Measurements from ENCODE around the genes EAPP and PRORP.

- PRO-cap: no peak
- RRBS, 2 experiments: no CpG with 5 or more reads among the region's 3 CpGs
These were observed 69.2 kb upstream of the EGLN3 start for GRCh38 chr14:34020077-34020495.

DNA sequence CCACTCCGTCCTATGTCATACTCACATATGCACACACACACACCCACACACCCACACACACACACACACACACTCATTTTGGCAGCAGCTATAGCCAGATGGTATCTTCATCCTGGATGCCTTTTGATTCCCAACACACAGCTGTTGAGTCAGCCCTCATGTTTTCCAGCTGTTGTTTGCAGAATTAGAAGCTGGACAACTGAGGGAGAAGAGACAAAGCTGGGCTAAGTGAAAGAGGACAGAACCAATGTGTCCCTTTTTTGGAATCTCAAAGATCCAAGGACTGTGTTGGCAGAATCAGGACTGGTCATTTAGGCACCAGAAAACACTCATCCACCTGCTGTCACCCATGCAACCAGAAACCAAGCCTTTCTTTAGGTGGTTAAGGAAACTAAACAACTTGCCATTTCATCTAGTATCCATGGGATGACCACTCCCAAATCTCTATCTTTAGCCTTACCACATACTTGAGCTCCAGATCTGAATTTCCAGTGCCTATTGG lies 80.1 kb upstream of the EGLN3 start:
- PRO-cap: no peak
- RRBS, 2 experiments: no CpG with 5 or more reads among the region's 1 CpG

DNA sequence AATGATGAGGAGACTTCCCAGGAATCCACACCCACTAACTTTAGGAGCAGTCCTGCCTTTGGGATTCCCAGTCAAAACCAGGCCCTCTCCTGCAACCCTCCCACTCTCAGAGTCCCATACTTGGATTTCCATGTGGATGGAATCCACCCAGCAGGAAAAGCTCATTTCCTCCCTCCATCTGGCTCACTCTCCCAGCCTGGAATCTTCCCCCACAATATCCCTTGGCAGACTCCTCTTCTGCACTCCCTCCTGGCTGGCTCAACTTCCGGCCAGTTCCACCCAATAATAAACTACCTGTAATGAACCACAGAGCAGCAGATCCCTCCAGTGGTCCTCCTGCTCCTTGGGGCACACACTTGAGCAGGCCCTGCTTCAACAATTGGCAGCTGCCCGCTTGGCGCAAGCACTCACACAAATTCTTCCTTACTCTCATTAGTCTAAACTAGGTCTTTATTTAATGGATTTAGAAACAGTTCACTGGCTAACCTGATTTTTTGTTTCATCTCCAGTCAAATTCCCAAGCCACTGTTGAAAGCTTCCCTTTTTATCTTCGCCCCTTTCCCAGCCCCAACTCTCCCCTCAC lies 102.9 kb upstream of the EGLN3 start:
- PRO-cap: no peak
- RRBS, 2 experiments: no CpG with 5 or more reads among the region's 4 CpGs

DNA sequence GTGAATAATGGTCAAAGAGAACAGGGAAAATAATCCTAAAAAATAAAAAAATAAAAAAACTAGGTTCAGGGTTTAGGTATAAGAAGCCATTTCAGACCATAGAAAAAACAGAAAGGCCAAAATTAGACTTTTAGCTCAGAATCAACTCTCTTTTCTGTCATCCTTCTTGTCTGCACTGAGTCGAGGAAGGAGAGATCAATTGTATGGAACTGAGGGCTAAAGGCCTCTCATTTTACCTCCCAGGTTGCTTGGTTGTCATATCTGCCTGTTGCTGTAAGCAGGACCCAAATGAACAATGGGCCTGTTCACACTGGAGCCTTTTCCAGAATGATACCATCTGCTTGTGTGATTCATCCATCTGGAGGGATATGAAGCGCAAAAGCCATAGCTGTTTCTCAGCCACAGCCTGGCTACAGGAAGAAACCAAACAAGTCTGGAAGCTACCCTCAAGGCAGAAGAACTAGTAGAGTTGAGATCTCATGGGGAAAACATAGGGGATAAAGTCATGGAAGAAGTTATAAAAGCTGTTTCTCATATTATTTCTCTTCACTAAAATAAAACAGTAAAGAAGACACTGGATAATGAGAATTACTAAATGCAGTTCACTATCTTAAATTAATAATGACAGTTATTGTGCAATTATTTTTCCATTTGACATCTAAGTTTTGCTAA lies 106.5 kb downstream of the SPTSSA start:
- PRO-cap: no peak
- RRBS, 2 experiments: no CpG with 5 or more reads among the region's 2 CpGs

GRCh38 chr14:34538696-34538990 lies 858 bp downstream of the EAPP start:
- PRO-cap: no peak
- RRBS, 2 experiments: no CpG with 5 or more reads among the region's 2 CpGs

- PRO-cap: bidirectional peak, plus-strand start at chr14:34539875, minus-strand start at chr14:34539666
- RRBS, 2 experiments: 4% methylated on average over 7 of the region's 74 CpGs; no CpG with 5 or more reads in 1 of the 2 experiments
These were observed at the start of gene EAPP for GRCh38 chr14:34538991-34540188. Gene EAPP, minus strand, starts transcription at chr14:34539701.

DNA sequence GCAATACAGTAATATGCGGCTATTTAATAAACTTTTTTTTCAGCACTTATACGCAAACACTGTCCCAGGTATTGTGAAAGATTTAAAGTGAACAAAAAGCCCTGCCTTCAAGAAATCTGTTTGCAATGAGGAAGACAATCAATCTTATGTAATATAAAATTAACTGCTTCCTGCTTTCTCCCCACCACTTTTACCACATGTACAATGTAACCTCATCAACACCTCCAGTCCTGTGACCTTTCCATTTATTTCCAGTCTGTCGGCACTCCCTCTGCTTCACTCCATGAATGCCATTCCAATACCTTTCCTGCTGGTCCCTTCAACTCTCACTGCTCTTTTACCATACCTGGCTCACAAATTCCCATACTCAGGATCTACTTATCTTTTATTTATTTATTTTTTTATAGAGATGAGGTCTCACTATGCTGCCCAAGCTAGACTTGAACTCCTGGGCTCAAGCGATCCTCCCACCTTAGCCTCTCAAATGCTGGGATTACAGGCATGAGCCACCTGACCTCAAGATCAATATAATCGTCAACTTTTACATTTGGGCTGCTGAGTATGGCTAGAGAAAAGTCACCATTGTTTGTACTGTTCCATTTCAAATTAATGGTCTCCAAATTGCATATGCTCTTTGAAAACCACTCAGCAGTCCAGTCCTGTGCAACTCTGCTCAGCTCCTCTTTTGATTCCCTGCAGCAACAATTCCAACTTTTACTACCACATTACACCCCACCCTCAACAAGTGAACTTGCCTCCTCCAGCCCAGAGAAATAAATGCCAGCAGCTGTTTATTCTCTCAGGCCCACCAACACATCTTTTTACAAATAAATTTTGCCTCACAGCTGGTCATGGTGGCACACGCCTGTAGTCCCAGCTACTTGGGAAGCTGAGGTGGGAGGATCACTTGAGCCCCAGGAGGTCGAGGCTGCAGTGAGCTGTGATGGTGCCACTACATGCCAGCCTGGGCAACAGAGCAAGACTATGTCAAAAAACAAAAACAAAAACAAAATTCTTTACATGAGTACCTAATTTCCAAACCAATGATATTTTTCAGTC lies 10.1 kb downstream of the SNX6 start:
- PRO-cap: no peak
- RRBS, 2 experiments: no CpG with 5 or more reads among the region's 7 CpGs

- PRO-cap: no peak
- RRBS, 2 experiments: no CpG with 5 or more reads among the region's 3 CpGs
These were observed 25.8 kb downstream of the CFL2 start for GRCh38 chr14:34688407-34689174.

DNA sequence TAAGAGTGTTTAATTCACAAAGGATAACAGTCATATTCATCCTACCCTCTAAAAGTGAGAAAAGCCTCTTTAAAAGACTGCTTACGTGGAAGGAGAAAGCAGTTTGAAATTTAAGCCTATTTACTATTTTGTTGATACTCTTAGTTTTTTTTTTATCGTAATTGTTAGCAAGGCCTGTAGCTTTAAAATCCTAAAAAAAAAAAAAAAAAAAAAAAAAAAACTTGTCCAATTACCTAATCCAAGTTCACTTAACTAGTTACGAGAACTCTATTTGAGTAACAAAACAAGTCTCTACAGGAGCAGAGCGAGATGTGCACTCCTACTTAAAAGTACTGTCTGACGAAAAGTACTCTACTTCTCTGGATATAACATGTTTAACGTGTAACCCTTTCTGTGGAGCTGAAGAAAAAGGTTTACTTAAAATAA lies 2.4 kb downstream of the BAZ1A start:
- PRO-cap: no peak
- RRBS, 2 experiments: no CpG with 5 or more reads among the region's 6 CpGs

- PRO-cap: no peak
- RRBS, 2 experiments: no CpG with 5 or more reads among the region's 3 CpGs
These were observed 52.0 kb upstream of the SRP54 start for GRCh38 chr14:34930825-34931110.

DNA sequence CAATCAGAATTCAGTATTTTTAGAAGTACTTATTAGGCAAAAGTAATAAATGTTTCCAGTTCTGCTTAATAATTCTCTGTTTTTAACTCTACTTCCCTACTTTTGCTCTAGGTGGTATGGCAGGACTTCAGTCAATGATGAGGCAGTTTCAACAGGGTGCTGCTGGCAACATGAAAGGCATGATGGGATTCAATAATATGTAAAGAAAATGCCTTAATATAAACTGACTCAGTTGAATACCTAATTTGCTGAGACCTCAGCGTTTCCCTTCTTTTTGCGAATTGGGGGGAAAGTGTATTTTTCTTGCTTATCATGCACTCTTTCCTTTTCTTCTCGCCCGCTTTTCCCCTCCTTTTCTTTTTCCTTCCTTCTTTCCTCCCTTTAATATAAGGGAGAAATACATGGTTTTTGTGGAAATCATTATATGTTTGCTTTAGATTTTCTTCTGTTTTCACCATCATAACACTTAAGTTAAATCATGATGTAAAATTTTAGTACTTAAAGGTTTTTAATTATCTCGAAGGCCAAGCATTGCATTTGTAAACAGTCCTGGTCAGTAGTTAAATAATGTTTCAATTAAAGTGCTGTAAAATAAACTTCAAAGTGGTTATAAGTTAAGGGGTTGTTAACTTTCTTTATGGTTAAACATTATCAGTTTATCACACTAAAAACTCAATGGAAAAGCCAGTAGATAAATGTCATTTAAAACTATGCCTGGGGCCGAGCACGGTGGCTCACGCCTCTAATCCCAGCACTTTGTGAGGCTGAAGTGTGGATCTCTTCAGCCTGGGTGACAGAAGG lies 16.9 kb upstream of the FAM177A1 start:
- PRO-cap: no peak
- RRBS, 2 experiments: no CpG with 5 or more reads among the region's 8 CpGs

DNA sequence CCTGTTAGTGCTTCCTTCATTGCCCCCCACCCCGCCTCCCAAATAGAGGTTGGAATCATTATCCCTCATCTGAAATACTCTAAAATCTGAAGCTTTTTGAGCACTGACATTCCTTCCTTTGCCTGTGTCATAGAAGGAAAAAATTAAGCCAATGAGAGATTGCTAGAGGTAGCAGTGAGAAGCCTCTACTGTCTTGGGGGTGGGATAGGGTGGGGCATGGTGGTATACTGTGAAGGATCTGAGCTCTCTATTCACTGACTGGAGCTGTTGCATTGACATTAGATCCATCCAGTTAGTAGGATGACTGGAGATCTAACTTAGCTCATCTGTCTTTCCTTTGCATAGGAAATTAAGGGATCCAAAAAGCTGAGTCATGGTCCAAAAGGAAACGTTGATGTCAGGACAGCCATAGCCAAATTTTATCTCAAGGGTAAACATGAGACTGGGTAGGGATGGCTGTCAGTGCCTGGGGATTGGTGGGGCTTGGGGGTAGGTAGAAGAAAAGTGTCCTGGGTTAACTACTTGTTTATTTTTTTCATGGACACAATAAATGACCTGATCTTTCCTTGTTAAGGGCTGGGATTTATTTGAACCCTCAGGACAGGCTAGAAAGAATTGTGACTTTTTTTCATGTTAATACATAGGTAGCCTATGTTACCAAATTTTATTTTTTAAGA lies 4.5 kb downstream of the FAM177A1 start:
- PRO-cap: no peak
- RRBS, 2 experiments: no CpG with 5 or more reads among the region's 2 CpGs

DNA sequence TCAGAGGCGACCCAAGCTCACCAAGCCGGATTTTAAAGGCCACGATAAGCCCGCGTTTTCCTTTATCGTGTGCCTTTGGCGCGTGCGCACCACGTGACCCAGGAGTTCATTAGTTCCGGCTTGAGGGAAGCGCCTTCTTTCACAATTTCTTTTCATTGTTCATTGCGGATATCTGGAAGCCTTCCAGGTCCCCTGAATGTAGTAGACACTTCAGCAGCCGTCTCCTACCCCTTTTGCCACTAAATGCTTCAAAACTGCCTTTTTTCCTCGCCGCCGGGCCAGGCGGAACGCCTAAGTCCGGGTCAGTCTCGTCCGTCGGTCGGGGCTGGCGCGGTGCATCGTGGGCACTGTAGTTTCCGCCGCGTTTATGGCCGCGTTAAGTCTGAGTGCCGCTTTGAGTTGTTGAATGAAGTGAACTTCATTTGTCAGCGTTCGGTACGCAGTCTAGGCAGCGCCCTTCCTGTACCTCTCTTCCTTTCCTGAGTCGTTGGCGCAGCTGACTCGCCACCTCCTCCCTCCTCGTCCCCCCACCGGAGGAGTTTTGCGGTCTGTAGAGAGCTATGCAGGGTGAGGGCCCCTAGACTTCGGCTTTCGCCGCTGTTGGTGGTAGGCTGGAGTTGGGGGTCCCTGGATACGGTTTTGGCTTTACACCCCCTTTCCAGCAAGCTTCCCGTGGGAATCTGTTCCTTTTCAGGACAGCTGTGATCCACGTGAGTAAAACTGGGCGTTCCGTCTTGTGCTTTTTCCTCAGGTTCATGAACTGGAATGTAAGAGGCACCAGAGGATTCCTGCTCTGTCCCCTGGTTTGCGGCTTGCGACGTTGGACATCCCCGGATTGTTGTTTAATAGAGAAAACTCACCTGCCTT lies at the start of gene PRORP:
Gene PRORP (plus strand): TSS at position 352 of the 867 bp plus-strand sequence.
- PRO-cap: bidirectional peak, plus-strand start at position 352 of the sequence, minus-strand start at position 34 of the sequence
- RRBS, 2 experiments: 2% methylated on average over 7 of the region's 55 CpGs

DNA sequence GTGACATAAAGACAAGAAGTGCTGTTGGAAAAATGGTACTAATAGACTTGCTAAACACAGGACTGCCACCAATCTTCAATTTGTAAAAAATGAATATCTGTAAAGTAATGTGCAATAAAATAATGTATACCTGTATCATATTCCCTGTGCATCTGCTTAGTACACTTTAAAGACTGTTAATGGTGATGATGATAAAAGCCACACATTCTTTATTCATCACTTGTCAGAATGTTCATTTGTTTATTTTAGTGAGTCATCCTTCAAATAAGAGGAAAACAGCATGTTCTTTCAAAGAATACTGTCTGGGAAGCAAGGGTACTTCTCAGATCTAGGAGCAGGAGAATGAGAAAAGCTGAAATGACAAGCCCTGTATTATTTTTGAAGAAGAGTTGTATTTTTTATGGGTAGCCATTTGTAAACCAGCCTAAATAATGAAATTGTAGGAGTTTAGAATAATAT lies 78.3 kb upstream of the PSMA6 start:
- PRO-cap: no peak

GRCh38 chr14:35343769-35344243 lies 51.6 kb downstream of the PSMA6 start:
- PRO-cap: no peak
- RRBS, 2 experiments: no CpG with 5 or more reads among the region's 9 CpGs

DNA sequence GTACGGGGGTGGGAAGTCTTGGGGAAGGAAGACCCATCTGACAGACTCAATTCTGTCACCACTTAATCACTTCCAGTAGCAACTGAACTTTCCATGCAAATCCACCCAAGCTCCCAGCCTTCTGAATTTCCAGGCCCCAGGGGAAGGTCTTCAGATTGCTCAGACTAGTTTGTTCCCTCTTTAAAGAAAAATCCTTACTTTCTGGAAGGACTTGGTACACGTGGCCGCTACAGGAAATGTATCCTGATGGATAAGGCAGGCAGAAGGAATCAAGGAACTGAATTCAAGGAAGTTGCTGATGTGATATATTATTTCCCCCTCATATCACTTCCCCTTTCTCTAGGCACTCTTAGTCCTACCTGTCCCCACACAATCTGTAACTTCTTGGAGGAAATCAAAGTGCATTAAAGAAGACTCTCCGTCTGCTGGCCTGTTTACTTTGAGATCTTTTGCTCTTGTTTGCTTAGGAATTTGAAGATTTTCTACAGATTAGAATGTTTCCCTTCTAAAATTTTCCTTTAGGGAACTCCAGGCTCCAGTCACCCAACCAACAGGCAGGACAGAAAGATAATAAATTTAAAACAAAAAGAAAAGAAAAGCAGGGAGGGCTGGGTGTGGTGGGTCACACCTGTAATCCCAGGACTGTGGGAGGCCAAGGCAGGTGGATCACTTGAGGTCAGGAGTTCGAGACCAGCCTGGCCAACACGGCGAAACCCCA lies 6.3 kb downstream of the NFKBIA start:
- PRO-cap: no peak
- RRBS, 2 experiments: no CpG with 5 or more reads among the region's 7 CpGs

DNA sequence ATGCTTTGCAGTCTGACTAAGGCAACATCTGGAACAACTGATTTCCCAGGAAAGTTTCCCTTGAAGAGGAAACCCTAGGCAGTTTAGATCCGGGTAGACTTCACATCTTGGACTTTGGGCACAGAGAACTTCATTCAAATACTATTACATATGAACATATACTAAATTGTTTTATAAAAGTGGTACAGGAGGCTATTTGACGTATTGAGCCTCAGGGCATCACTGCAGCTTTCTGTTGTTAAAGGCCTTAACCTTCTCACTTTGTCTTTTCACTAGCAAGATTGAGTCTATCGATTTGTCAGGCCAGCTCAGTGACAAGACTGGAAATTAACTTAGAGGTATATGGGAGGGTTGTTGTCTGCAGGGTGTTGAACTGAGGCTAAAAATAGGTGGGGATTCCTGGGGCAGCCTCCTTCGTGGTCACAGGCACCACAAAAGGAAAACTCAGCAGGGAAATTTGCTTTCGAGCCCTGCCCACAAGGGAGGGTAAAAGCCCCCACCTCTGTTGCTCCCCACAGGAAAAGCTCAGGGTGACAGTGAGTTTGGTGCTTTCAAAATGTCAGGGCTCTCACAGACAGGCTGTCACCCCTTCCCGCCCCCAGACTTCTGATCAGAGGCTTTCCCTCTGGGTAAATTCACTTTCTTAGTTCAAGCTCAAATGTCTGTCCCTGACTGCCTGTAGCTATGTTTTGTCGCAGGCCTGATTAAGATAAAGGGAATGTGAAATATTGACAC lies 11.5 kb upstream of the NFKBIA start:
- PRO-cap: no peak
- RRBS, 2 experiments: no CpG with 5 or more reads among the region's 7 CpGs

- PRO-cap: bidirectional peak, plus-strand start at chr14:35826887, minus-strand start at chr14:35826709
- RRBS, 2 experiments: 2% methylated on average over 11 to 13 of the region's 40 CpGs
These were observed 638 bp downstream of the BRMS1L start for GRCh38 chr14:35826641-35827310.

DNA sequence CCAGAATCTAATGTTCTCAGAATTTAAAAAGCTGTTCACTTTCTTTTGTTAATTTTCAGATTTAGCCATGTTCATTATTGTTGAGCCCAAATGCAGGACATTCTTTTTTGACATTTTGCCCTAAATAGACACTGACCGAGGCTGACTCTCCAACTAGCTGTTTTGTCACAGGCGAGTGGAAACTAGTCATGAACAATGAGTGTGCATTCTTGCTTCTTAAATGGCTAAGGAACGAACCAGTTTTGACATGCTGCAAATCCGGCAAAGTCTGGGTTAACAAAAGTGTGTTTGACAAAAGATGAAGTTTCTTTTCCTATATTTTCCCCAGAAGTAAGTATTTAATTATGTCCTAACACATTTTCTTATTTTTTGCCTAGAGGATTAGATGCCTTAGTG lies 40.6 kb downstream of the MBIP start:
- PRO-cap: no peak
- RRBS, 2 experiments: no CpG with 5 or more reads among the region's 4 CpGs

DNA sequence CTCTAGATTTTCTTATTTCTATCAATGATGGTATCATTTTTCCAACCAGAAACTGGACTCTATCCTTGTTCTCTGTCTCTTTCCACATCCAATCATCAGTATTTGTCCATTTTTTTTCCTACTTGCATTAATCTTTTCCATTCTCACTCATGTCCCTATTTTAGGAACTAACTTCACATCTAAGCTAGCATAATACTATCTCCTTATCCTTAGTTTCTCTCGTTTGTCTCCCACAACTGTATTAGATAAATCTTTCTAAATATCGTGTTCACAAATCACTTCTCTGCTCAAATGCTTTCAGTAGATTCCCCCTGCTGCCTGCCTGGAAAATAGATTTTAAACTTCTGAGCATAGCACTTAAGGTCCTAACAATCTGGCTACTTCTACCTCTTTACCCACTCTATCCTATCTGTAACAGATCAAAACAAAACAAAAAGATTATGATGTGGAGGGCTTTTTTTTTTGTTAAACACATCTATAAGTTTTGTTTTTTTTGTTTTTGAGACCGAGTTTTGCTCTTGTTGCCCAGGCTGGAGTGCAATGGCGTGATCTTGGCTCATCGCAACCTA lies 14.6 kb downstream of the MBIP start:
- PRO-cap: no peak
- RRBS, 2 experiments: no CpG with 5 or more reads among the region's 5 CpGs